LHCN-M2 (cell line): ENCODE measurements around the genes MPC1, RAMACL and RPS6KA2.

DNA sequence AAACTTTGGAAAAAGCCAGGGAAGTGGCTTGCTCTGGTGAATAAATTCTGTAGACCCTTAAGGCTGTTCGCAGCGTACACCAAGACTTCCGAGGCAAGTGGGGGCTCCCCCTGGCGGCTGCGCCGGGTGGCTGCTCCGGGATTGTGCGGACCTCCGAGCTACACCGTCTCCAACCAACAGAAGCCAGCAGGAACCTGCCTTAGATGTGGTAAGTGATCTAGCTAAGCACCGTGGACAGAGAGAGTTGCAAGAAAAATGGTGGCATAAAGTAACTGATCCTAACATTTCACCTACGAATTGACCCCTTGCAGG is 69.7 kb downstream of the TBXT start:
- RAMPAGE, long total RNA, result no peak

DNA sequence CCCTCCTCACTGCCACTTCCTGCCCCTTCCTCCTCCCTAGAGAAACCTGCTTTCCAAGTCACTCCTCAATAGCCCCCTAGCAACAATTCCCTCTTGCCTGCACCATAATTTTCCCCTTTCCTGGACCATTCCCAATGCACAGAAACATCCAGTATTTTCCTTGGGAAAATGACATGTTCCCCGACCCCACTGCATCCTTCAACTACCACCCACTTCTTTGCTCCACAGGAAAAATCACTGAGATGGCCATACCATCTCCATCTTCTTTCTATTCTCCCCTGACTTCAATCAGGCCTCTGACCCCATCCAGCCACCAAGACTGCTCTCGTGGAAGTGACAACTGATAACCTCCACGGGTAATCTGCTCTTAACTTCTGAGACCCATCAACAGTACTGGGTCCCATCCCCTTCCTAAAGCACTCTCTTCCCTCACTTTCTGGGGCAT is 3.0 kb downstream of the SFT2D1 start:
- RAMPAGE, long total RNA, result no peak

DNA sequence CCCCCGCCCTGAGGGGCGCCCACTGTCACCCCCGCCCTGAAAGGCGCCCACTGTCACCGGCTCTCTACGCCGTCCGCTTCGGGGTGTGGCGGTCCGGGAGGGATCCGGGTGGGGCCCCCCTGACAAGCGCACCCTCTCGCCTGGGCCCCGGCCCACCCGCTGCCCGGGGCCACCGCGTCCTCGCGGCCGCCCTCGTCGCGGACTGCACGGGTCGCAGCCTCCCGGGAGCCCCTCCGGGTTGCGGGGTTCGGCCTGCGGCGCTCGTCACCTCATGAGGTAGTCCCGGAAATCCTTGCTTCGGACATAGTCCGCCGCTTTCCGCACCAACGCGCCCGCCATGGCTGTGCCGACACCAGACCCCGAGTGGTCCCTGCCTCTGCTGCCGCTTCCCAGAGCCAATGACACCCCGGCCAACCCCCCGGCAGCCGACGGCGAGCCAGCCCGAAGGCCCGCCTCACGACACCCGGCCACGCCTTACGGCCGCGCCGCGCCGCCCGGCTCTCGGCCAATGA is at the start of gene MPC1:
Gene MPC1, minus strand, starts transcription at position 403 of the 512 bp plus-strand sequence.
- RAMPAGE, long total RNA, result start-site peak on the minus strand centred at position 419 of the sequence, 71 bp wide, 51 reads

DNA sequence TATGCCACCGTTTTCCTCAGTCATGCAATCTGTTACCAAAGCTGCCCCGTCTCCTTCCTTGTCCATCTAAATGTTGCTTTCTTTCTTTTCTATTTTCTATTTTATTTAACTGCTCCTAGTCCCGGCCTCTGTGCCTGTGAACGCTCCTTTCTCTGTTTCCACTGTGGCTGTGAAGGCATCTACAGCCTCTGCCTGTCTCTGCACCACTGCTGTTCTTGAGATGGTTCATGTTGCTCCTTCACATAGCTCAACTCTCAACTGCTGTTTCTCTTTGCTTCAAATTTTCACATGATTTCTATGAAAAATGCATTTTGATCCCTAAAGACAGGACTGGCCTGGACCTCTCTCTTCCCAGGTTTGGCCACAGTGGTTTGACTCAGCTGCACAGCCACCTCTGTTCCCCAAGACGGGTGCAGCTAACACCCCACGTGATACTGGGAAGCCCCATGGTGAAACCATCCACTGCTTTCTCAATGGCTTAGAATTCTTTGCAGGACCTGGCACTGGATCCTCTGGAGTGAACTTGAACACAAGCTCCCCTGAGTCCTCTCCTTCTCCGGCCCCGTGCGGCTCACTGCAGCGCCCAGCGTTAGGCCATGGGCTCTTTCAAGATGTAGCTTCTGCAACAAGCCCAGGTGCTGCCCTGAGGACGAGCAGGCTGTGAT is 58.5 kb upstream of the MPC1 start:
- RAMPAGE, long total RNA, result no peak

GRCh38 chr6:166469738-166470158 is 87.0 kb upstream of the MPC1 start:
- RAMPAGE, long total RNA, result no peak

DNA sequence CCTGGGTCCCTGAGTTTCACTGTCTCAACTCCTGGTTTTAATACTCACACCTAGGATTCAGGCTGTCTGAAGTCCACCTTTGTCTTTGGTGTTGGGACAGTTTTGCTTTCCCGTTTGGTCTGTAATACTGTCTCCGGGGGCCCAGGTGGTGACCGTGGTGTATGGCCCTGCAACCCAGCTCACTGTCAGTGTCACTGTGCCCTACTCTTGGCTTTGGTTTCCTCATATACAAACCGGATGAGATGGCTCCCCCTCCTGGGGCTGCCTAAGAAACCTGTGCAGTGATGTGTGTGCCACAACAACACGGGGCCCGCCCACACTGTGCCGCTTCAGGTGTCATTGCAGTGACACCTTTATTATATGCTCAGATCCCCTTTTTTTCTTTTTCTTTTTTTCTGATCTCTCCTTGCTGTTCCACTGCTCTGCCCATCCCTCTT is 74.0 kb downstream of the RAMACL start:
- RAMPAGE, long total RNA, result no peak

GRCh38 chr6:166538623-166538844 is 47.9 kb downstream of the RAMACL start:
- RAMPAGE, long total RNA, result no peak

GRCh38 chr6:166540970-166541685 is 45.4 kb downstream of the RAMACL start:
- RAMPAGE, long total RNA, result no peak

- RAMPAGE, long total RNA, result no peak
Measured at GRCh38 chr6:166553485-166553796, 33.0 kb downstream of the RAMACL start.

DNA sequence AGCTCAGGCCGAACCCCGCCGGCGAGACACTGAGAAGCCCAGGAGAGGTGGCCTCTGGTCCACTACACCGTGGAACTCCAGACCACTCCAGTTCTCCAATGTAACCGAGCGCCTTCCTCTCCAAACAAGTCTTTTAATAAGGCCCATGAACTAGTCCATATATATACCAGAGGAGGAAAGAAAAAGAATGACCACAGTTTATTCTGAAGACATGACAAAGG is at the start of gene RAMACL:
Gene RAMACL, minus strand, starts transcription at position 121 of the 221 bp plus-strand sequence.
- RAMPAGE, long total RNA, result no peak

DNA sequence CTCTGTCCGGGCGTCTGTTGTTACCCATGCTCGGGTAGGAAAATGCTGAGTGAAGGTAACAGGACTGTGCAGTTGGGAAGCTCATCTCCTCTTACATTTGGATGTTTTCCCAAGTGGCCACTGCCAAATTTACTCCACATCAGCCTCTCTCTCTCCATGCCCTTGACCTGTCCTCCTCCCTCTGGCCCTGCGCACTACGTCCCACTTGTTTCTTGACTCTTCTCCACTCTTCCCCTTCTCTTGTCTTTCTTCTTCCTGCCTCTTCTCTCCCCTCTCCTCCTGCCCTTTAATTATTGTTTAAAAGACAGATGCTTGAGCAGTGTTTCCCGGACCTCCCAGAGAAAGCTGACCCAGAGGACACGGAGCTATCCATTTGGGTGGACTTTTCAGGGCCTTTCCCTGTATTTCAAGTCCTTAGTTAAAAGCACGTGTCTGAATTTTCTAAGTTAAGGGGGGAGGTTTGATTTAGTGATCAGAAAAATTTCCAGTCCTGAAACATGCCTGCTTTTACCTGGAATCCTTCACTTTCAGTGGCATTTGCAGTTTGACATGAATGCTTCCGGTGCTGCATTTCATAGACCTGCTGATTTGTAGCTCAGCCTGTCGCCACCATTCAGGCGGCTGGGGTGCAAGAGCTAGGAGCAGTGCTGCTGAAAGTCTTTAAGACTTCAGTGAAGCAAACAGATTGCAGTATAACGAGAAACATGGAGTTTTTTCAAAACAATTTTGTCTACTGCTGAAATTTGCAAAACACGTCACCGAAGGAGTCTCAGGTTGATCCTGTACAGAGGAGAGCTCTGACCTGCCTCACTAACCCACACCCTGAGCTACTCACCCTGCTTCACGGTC is 14.2 kb downstream of the RPS6KA2 start:
- RAMPAGE, long total RNA, result no peak

- RAMPAGE, long total RNA, result no peak
Measured at GRCh38 chr6:166626742-166627428, at the start of gene RPS6KA2. TSS of gene RPS6KA2 (minus strand) at chr6:166627251.

DNA sequence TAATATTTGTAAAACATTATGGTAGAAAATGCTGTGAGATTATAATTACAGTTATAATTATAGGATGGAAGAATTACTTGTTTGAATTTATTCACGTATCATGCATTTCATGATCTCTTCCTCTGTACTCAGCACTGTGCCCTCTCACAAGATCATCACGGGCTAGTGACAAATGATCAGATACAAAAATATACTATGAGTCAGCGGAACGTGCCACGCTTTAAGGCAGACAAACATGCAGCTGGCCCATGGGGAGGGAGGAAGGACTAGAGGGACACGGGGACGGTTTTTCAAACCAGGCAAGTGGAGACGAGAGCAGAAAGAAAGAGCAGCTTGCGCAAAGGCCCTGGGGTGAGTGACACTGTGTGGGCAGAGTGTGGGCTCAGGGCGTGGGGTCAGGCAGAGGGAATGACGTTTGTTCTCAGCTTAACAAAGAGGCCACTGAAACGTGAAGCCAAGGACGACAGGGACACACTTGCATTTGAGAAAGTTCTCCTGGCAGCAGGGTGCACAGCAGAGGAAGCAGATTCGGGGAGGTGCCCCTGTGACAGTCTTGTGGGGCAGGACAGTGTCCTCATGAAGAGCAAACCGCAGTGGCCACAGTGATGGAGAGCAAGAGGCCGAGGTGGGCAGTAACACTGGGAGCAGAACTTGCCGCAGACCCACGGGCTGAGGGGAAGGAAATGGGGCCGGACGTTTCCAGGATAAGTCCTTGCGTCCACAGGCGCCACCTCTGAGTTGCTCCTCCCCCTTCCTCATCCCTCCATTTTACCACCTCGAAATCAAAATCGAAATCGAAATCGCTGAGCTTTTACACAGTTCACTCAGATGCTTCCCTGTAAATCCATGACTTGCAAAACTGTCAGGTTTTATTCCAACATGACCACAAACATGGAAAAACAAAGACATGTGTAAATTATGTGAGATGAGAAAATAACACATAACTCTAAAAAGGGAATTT is 6.9 kb upstream of the RPS6KA2 start:
- RAMPAGE, long total RNA, result no peak

DNA sequence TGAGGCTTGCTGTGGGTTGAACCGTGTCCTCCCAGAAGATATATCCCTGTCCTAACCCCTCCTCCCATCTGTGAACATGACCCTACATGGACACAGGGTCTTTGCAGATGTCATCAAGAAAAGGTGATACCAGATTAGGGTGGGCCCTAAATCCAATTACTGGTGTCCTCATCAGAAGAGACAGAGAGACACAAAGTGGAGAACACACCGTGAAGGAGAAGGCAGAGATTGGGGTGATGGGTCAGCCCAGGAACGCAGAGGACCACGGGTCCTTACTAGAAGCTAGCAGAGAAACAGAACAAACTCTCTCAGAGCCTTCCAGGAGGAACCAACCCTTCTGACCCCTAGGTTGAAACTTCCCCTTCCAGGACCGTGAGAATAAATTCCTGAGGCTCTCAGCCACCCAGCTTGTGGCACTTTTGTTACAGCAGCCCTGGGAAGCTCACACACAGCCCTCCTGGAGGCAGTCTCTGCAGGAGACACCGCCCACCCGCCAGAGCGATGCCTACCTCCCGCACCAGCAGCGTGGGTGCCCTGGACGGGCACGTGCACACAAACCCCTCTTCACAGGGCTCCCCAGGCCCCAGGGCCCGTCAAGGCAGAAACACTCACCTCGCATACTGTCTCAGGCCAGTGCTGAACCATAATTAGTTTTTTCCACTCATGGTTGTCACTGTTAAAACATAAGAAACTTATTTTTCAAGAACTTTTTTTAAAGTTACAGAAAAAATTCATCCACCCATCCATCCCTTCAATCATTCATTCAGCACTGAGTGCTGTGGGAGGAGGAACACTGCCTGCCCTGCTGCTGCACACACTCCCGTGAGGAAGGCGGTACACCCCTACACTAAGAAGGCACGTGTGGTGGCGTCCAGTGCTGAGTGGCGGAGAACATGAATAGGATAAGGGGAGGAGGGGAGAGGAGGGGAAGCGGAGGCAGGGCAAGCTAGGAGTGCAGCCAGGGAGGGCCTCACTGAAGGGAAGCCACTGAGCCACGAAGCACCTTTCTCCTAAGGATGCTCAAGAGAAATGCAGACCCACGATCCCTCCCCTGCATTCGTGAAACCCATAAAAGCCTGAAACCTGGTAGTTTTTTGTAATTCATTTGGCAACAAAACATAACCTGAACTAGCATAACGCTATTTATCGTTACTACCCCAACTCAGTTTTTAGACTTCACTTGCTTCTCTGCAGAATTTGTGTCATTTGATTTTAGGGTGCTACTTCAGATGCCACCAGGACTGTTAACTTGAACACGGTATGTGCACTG is 4.0 kb downstream of the RNASET2 start:
- RAMPAGE, long total RNA, result no peak

GRCh38 chr6:166994892-166995641 is 4.1 kb upstream of the CEP43 start:
- RAMPAGE, long total RNA, result no peak

GRCh38 chr6:166997391-166998074 is 1.7 kb upstream of the CEP43 start:
- RAMPAGE, long total RNA, result no peak

- RAMPAGE, long total RNA, result no peak
Measured at GRCh38 chr6:167093364-167094356, 29.2 kb upstream of the CCR6 start.

- RAMPAGE, long total RNA, result no peak
Measured at GRCh38 chr6:167123589-167123850, 624 bp downstream of the CCR6 start.

GRCh38 chr6:167130783-167131907 is 8.2 kb downstream of the CCR6 start:
- RAMPAGE, long total RNA, result no peak

GRCh38 chr6:167152889-167154231 is 4.4 kb downstream of the GPR31 start:
- RAMPAGE, long total RNA, result no peak